ENCODE results near the genes TNFRSF25, NOL9, DNAJC11 and PARK7.

- PRO-cap, 10 experiments = peak in 5 of 10 experiments; most common plus-strand start chr1:6359101 (in 4); most common minus-strand start chr1:6358929 (in 1)
These were observed 34.8 kb downstream of the ACOT7 start for GRCh38 chr1:6358775-6359223.

GRCh38 chr1:6412781-6413363 lies 6.8 kb downstream of the HES2 start:
- PRO-cap, 10 experiments = peak in 1 of 10 experiments; most common plus-strand start chr1:6413118 (in 1)

DNA sequence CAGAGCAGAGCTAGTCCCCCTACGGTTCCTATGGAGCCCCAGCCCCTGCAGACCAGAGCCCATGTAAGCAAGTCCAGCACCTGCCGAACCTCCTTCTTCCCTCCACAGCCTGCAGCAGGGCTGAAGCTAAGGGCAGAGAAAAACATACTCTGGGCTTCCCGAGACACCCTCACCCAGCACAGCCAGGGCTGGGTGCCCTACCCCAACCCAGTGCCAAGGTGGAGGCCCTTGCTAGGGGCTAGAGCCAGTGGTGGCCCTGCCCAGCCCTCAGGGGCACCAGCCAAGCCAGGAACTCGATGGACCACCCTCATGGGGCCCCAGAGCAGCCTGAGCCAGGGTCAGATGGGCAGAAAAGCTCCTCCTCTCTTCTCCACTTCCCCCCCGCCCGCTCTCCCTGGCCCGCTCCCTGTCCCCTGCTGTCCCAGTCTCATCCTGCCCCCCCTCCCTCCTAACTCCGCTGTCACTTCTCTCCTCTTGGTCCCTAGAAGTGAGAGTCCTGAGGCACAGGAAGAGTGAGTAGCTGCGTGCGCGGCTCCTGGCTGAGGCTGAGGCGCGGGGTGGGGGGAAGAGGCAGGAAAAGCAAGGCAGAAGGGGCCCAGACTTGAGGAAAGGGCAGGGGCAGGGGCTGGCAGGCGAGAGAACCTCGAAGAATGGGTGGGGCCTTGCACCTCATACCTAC lies 15.9 kb downstream of the TNFRSF25 start:
- PRO-cap, 10 experiments = no peak in any of the 10 experiments

GRCh38 chr1:6464202-6465016 lies 1.6 kb downstream of the TNFRSF25 start:
- PRO-cap, 10 experiments = no peak in any of the 10 experiments

GRCh38 chr1:6465539-6466436 lies at the start of gene TNFRSF25:
TNFRSF25 (minus strand) TSS chr1:6466173.
- PRO-cap, 10 experiments = peak in 3 of 10 experiments; most common plus-strand start chr1:6465938 (in 1); most common minus-strand start chr1:6466145 (in 1)

DNA sequence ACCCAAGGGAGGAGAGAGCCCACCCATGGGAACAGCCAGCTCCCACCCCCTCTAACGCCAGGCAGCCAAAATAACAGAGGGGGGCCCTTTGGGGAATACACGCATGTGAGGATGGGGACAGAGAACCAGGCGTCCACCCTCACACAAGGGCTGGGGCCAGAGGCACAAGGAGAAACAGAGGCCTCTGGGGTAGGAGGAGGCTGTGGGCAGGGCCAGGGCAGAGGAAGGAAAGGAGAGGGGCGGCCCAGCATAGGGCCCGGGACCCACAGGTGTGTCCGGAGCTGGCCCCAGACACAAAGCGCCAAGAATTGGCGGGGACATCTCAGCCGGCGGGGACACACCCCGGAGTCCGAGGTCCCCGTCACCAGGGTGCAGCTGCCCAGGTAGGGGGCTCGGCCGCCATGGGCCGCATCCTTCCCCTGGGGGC lies 6.7 kb downstream of the PLEKHG5 start:
- PRO-cap, 10 experiments = peak in 2 of 10 experiments; most common plus-strand start position 294 of the sequence (in 2); most common minus-strand start position 149 of the sequence (in 1)

DNA sequence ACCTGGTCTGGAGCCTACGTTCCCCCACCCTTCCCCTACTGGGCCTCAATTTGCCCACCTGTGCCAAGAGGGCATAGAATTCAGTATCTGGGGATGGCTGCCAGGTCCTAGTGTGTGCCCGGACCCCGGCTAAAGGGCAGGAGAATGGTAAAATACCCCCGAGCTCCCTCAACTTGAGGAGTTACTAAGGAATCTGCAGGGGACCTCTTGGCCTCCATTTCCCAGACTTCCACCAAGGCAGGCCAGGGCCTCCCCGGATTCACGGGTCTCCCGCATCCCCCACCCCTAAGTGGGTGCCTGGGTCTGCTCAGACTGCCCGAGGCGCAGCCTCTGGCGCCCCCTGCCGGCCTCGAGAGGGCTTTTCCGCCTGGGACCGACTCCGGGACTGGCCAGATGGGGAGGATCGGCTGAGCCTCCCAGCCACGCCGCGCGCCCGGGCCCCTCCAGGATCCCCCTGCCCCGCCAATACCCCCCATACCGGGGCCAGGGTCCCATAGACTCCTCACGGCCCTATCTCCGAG lies 1.7 kb downstream of the PLEKHG5 start:
- PRO-cap, 10 experiments = peak in 7 of 10 experiments; most common plus-strand start position 392 of the sequence (in 7)

GRCh38 chr1:6554093-6555008 lies at the start of gene NOL9:
NOL9 (minus strand) TSS chr1:6554513.
- PRO-cap, 10 experiments = peak in 10 of 10 experiments; most common plus-strand start chr1:6554636 (in 8); most common minus-strand start chr1:6554513 (in 9)

DNA sequence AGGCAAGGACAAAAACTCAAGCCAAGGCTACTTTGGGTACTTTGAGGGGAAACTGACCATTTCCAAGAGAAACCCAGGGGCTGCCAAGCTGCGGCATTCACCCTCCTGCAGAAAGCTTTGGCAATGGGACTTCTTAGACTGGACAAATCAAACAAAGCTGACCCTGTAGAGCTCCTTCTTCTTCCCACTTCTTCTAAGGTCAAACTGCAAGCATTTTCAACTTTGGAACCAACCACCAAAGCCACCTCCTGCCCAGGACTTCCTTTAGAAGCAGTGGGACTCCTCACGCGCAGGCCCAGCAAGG lies 10.4 kb downstream of the KLHL21 start:
- PRO-cap, 10 experiments = no peak in any of the 10 experiments

GRCh38 chr1:6598984-6600170 lies 3.3 kb downstream of the KLHL21 start:
- PRO-cap, 10 experiments = peak in 1 of 10 experiments; most common plus-strand start chr1:6599783 (in 1)

DNA sequence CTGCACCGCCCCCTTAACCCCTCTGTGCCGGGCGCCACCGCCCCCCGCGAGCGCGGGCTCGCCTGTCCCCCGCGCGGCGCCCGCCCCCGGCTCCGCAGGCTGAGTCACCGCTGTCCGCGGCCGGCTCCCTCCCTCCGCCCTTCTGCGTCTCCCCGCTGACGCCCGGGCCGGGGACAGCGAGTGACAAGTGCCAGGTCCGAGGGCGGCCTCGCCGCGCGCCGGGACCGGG lies 192 bp upstream of the KLHL21 start:
- PRO-cap, 10 experiments = peak in 10 of 10 experiments; most common plus-strand start position 186 of the sequence (in 7)

- PRO-cap, 10 experiments = peak in 10 of 10 experiments; most common plus-strand start chr1:6701962 (in 10); most common minus-strand start chr1:6701814 (in 3)
These were observed at the start of gene DNAJC11 for GRCh38 chr1:6701088-6702097. DNAJC11 (minus strand) TSS chr1:6701816.

DNA sequence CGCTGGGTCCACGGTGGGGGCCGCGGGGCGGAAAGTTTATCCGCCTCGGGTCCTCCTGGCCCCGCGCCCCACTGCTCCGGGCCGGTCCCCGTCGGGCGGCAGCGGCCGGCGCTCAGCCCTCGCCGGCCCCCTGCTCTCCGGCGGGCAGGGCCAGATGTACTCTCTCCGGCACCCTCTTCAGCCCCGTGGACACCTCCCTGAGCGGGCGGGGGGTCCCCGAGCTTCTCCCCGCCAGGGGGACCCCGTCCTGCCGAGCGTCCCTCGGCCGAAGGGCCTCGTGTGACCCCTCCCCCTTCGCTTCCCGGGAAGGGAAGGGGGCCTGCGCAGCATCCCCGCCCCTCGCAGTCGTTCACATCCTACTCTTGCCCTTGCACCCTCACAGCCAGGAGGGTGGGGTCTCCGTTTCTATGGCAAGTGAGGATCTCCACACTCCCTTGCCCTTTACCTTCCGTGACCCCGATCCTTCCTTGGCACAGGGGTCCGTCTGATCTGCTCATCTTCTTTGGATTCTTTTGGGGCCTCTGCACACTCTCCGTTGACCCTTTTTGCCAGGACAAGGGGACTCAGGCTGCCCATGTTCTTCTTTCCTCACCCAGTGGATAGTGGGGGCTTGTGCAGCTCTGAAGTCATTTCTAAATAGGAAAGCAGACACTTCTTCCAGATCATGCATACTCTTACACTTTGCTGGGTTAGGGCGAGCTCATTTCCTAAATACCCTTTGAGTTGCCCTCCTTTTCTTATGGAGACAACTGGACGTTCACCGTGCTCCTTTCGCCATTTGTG lies 896 bp downstream of the CAMTA1 start:
- PRO-cap, 10 experiments = peak in 1 of 10 experiments; most common minus-strand start position 66 of the sequence (in 1)

DNA sequence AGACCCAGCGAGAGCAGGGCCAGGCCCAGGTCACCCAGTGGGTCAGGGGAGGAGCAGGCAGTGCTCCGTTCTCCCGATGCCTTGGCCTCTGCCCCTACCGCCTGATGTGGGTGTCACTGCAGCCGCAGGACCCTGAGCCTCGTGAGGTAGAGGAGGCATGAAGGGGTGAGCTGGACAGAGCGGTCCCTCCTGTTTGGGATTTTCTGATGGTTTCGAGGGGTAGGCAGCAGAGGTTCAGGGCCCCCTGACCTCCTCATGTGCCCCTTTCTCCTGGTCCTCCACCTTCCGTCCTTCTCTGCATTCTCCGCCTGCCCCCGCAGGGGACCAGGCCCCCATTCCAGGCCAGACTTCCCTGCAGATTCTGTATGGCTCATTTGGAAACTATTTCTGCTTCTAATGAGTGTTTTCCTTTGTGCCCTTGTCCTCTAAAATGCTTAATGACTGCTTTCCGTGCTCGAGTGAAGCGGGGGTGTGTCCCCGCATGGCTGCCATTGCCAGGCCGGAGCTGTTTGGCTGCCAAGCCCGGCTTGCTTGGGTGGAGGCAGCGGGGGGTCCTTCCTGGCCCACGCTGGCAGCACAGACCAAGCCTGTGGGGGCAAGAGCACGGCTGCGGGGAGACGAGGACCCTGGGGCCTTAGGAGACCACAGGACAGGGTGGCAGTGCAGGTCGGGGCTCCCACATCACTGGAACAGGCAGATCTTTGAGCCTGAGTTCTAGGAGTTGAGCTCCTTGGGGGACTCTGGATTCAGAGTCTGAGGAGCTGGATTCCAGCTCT lies 299.3 kb upstream of the VAMP3 start:
- PRO-cap, 10 experiments = no peak in any of the 10 experiments

DNA sequence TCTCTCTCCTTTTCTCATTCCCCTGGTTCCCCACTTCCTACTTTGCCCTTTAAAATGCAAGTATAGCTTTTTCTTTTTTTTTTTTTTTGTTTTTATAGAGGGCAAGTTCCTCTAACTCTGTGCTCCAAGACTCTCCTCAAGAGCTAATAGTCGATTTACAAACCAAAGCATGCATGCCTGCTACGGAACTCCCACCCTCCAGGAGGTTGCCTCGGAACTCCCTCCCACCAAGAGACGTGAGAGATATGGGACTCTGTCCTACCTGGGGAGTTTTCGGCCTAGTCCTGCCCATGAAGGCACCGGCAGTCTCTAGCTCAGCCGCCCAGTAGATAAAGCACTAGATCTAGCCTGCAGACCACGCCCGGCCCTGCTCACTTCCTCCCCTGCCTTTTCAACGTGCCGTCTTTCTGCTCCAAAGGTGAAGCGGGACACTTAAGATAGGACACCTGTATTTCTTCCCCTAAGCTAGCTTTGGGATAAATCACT lies 27.7 kb downstream of the TNFRSF9 start:
- PRO-cap, 10 experiments = peak in 1 of 10 experiments; most common minus-strand start position 331 of the sequence (in 1)

- PRO-cap, 10 experiments = peak in 10 of 10 experiments; most common plus-strand start chr1:7961668 (in 5); most common minus-strand start chr1:7961458 (in 9)
These were observed at the start of gene PARK7 for GRCh38 chr1:7961383-7962395. PARK7 (plus strand) TSS chr1:7961711.

DNA sequence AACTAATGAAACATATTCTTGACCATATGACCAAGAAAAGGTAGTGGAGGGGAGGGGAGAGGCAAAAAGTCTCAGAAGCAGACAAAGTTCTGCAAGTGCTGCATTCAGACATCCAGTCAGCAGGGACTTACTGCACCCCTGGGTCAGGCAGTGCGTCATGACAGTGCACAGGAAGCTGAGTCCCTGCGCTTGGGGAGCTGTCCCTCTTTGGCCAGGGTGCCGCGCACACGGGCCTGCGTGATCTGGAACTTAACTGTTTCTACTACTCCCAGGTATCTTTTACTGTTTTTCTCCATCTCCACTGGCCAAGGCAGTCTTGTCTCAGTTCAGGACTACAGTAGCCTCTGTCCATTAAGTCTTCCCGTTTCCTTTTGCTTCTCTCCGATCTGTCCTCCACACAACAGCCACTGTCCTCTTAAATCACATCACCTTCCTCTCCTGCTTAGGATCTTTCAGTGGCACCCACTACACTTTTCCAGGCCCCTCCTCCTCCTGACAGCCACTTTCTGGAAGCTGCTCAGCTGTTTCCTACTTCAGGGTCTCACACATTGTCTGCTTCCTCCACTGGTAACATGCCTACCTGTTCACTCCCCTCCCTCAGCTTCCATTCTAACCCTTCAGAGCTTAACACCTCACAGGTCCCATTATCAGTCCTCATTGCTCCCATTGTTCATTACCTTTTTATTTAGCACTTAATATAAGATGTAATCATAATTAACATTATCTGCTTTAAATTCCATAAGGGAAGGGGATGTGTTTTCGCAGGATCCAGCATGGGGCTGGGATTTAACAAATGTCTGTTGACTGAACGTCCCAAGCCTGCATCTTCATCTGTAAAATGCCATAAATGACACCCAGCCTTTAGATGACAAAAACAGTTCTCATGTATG lies 15.9 kb downstream of the ERRFI1 start:
- PRO-cap, 10 experiments = peak in 2 of 10 experiments; most common minus-strand start position 829 of the sequence (in 1)

DNA sequence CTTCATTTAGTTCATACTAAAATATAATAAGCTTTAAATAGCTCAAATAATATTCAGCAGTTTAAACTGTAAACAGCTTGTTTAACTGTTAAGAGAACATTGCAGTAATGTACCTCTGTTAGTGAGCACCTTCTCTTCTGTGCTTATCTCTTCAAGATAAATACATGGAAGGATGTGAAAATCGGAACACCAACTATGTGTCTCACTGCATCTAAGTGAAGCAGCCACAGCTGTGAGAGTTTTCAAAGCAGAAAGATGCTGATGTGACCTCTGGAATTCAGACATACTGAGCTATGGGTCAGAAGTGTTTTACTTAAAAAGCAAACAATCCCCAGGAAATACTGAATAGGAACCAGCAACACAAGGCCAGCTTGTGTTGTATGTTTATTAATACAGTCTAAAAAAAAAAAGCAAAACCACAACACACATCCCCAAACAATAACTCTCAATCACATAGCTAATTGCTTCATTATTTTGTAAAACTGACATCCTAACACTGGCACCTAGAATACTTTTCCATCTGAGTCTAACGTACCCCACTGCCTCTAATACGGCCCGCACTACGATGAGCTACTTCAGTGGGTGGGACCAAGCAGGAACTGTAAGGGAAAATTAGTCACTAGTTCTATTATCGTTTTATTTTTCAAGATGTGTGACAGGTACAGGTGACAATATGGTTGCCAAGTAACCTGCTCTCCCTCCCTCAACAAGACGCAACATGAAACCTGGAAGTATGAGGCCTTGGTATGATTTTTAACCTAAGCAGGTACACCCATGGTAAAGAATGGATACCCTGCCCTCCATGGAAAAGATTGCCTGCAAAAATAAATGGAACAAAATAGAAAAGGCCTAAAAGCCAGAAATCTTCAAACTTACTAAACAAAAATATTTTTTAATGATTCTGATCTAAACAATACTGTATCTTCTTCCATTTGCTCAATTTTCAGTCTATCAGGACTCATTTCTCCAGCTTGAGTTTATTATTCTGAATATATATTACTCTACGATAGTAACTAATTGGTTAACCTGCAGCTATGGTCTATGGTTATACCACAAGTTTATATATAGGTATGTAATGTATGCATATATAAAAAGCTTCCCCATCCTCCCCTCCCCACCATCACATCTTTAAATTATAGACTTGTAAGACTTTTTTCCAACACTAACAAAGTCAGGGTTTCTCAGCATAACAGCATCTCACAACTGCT lies 13.8 kb downstream of the ERRFI1 start:
- PRO-cap, 10 experiments = no peak in any of the 10 experiments

- PRO-cap, 10 experiments = no peak in any of the 10 experiments
These were observed 10.3 kb downstream of the ERRFI1 start for GRCh38 chr1:8015731-8016278.

DNA sequence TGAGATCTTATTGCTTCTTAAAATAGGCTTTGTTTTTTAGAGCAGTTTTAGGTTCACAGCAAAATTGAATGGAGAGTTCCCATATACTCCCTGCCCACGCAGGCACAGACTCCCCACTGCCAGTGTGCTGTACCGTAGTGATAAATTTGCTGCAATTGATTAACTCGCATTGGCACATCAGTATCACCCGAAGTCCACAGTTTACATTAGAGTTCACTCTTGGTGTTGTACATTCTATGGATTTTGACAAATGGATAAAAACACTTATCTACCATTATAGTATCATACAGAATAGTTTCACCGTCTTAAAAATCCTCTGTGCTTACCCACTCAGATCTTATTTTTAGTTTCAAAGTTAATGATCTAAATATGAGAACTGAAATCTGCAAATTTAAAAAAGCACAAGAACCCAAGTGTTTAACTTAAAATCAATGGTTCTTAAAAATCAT lies 71.9 kb upstream of the ERRFI1 start:
- PRO-cap, 10 experiments = no peak in any of the 10 experiments

Measured in Metastatic Breast Carcinoma in the Brain (tissue), 10 donors.